ENCODE data around the gene ANAPC4.

- RRBS, result no CpG with 5 or more reads among the region's 9 CpGs
Observed at GRCh38 chr4:19738800-19739806, 512.6 kb upstream of the SLIT2 start.

- RRBS, result no CpG with 5 or more reads among the region's 2 CpGs
Observed at GRCh38 chr4:20110182-20110613, 141.5 kb upstream of the SLIT2 start.

DNA sequence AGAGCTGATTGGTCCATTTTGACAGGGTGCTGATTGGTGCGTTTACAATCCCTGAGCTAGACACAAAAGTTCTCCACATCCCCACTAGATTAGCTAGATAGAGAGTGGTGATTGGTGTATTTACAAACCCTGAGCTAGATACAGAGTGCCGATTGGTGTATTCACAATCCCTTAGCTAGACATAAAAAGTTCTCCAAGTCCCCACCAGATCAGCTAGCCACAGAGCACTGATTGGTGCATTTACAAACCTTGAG lies 73.2 kb upstream of the SLIT2 start:
- RRBS, result no CpG with 5 or more reads among the region's 2 CpGs

- RRBS, result no CpG with 5 or more reads among the region's 7 CpGs
Observed at GRCh38 chr4:21089918-21090614, 389.8 kb downstream of the PACRGL start.

- RRBS, result no CpG with 5 or more reads among the region's 2 CpGs
Observed at GRCh38 chr4:21719876-21720354, 228.7 kb downstream of the KCNIP4 start.

DNA sequence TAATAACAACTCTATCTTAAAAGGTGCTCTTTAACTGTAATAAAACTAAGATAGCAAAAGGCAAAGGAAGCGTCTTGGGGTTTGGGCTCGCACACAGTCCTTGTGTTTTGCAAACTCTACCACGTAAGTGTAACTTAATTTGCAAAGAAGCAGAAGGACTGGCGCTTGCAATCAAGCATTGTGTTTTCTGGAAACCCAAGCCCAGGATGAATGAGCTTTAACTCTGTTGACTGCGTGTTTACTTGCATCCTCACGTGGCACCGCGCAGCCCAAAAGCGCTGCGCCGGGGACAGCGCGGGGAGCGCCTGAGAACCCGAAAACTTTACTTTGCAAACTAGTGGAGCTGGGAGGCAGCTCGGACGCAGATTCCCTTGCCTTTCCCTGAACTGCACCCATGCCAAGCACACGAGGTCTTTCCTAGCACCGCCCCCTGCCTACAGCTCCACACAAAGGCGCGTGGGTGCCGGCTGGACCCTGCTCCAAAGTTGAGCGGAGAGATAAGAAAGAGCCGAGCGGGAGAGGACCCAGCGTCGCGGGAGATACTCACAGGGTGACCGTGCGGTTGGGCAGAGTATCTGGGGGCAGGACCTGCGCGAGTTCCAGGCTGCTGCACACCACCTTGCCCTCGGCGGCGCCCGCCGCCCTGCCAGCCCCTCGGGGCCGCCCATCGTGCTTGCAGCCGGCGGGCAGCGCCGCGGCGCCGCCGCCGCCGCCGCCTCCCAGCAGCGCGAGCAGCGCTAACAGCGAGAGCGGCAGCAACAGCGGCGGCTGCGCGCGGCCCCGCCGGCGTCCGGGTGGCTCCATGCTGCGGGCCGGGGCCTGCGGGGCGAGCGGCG lies 667 bp downstream of the ADGRA3 start:
- RRBS, result 2% methylated on average over 14 of the region's 71 CpGs

- RRBS, result no CpG with 5 or more reads among the region's 12 CpGs
Observed at GRCh38 chr4:22997219-22997869, 481.5 kb upstream of the ADGRA3 start.

GRCh38 chr4:23903888-23904673 lies 14.2 kb upstream of the PPARGC1A start:
- RRBS, result no CpG with 5 or more reads among the region's 8 CpGs

- RRBS, result no CpG with 5 or more reads among the region's 15 CpGs
Observed at GRCh38 chr4:23920710-23921525, 31.1 kb upstream of the PPARGC1A start.

DNA sequence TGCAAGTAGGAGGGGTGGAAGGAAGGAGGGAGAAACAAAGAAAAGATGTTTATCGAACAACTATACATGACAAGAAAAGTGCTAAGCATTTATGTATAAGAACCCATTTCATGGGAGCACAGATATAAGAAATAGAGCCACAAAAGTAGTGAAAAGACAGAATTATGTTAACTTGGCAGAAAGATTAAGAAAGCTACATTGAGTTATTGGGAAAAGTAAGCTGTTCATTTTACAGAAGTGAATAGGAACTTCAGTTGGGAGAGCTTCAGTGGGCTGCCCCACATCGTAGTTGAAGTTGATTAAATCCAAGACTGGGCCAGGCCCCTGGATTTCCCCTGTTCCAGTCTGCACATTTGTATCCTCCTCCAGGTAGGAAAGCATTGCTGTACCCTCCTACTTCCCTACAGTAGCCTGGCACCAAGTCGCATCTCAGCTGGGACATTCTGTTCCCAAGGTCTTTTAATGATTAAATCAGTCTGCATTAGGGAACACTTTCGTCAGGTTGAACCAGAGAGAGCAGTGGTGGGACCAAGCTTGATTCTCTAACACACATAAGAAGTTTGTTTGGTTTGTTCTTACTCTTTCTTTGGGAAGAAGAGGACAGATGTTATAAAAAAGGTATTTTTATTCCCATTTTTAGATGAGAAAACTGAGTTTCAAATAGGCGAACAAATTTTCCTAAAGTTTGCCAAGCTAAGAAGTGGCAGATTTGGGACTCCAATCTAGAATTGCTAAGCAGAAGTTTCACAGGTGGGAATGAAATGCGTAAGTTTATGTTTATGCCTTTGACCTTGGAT lies 165.8 kb upstream of the PPARGC1A start:
- RRBS, result no CpG with 5 or more reads among the region's 6 CpGs

- RRBS, result no CpG with 5 or more reads among the region's 12 CpGs
Observed at GRCh38 chr4:24067512-24068333, 177.9 kb upstream of the PPARGC1A start.

DNA sequence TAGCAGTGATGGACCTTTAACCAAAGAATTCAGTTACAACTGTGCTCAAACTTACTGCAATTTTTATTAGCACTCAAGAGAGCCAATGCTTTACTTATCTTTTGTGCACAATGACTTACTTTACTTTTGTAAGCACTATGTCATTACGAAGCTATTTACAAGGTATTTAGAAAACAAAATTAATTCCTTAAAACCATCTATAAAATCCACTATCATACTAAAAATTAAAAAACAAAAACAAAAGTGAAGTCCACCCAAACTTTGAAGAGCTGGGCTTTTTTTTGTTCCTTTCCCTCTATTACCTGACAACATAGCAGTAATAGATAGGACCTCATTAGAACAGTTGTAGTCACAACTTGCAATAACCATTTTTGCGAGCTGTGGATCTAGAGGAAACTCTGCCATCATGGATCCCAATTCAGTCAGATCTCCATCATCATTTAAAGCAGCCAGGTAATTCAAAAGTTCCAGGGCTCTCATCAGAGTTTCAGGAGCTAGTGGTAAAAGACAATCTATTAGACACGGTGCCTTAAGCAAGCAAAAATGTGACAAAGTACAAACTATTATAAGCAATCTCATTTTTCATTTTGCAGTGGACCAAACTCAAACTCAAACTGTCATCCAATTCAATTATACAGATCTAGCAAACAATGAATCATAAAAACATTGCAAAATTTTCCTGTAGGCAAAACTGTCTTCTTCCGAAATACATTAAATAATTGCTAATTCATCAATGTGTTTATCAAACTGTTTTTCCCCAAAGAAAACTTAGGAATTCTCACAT lies 44.4 kb downstream of the DHX15 start:
- RRBS, result no CpG with 5 or more reads among the region's 4 CpGs

DNA sequence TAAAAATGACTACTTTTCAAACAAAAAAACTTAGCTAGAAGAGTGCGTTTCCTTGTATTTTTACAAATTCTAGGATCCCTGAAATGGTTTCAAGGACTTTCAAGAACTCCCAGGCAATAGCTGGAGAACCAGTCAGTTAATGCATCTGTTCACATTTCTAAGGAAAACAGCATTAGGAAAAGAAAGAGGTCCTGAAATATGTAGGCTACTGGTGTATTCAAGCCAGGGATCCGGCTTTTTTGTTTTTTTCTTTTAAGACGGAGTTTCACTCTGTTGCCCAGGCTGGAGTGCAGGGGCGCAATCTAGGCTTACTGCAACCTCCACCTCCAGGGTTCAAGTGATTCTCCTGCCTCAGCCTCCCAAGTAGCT lies 11.7 kb downstream of the DHX15 start:
- RRBS, result no CpG with 5 or more reads among the region's 4 CpGs

DNA sequence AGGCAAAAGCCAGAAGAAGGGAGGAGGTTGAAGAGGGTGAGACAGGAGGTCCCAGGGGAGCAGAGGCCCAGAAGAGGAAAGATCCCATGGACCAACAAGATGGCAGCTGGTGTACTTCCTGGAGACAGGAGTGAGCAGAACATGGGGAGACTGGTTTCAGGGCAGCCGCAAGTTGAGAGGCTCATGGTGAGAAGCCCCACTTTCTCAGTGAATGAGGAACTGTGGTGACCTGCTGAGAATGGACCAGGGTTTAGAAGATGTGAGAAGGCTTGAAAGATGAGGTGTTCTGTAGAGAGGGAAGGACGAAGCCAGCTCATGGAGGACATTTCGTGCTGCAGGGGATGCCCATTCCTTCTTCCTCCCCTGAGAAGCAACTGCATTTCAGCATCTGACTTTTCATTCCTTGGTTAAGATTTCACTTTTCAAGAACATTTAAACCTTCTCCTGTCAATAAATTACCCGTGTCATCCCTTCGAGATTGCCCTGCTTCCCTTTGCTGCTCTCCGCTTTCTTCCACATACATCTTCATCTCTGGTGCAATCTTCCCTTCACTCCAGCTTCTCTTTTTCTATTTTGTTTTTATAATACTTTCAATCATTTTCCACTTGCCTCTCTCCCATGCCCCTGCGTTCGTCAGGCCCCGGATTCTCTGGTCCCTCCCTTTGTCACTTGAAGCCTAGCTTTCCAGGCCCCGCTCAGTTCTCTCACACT lies 34.7 kb downstream of the SOD3 start:
- RRBS, result no CpG with 5 or more reads among the region's 10 CpGs

- RRBS, result no CpG with 5 or more reads among the region's 9 CpGs
Observed at GRCh38 chr4:24842289-24842630, 46.9 kb downstream of the SOD3 start.

DNA sequence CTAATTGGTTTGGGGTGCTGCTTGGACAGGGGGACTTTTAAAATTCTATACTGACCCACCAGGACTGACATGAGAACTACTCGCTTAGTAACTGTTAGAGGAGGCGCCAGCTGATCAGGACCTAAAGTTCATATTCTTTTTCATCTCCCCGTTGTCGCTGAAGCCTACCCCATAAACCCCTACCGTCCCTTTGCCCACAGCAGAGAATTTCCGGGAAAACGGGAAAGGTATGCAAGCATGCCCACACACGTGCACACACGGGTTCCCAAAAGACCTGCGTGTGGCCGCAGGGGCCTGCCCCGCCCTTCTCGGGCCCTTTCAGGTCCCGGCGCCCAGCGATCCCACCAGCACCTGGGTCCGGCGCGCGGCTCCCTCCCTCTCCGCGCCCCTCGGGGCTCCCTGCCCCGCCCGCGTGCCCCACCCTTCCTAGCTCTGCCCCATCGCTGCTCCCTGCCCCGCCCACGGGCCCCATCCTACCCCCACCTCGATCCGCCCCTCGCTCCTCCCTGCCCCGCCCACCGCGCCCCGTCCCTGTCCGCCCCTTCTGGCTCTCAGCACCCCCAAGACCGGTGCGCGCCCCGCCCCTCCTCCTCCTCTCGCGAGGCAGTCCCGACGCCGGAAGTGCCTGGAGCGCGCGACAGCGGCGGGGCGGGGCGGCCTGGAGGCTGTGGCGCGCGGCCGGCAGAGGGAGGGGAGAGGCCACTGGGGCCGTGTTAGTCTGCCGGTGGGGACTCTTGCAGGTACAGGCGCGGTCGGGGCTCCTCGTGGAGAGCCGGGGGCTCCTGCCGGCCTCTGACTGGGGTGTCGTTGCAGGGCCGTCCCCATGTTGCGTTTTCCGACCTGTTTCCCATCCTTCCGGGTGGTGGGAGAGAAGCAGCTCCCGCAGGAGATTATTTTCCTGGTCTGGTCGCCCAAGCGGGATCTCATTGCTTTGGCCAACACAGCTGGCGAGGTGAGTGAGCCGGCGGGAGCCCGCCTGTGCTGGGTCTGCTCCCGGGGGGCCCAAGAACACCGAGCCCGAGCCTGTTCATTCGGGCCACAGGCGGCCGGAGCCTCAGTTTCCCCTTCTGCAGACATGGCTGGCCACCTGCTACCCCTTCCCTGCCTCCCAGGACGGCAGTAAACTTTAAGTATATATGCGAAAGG lies at the start of gene ANAPC4:
ANAPC4 (plus strand) TSS at position 659 of the 1,146 bp plus-strand sequence.
- RRBS, result 2% methylated on average over 46 of the region's 85 CpGs

DNA sequence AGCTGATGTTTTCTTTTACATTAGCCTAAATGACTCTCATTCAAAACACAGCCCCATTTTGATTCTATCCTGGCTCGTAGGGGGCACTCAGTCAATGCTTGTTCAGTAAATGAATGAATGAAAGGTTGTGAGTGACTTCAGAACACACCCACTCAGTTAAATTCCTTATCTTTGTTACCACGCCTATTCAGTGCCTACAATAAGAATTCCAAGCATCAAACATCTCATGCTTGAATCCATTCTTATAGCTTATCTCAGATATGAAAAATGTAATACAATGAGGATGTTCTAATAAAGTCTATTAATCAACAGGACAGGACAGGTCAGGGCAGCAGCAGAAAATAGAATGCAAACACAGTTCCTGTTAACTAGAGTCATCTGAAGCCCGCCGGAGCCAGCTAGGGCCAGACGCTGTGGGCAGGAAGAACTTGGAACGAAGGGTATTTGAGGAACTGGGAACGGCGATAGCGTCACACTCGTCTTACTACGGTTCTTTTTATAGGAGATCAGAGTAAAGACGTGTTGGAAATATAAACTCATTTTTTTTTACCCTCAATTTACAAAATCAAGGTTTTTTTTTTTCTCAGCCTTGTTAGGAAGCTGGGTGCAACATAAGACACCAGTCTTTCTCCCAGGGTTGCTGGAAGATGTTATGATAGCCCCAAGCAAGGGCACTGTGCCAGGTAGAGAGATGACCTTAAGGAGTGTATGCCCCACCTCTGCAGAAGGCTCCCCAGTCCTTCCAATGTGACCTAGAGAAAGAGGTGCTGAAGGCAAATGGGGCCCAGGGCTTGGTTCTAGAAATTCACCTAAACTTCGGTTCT lies 48.3 kb downstream of the SEL1L3 start:
- RRBS, result no CpG with 5 or more reads among the region's 13 CpGs

DNA sequence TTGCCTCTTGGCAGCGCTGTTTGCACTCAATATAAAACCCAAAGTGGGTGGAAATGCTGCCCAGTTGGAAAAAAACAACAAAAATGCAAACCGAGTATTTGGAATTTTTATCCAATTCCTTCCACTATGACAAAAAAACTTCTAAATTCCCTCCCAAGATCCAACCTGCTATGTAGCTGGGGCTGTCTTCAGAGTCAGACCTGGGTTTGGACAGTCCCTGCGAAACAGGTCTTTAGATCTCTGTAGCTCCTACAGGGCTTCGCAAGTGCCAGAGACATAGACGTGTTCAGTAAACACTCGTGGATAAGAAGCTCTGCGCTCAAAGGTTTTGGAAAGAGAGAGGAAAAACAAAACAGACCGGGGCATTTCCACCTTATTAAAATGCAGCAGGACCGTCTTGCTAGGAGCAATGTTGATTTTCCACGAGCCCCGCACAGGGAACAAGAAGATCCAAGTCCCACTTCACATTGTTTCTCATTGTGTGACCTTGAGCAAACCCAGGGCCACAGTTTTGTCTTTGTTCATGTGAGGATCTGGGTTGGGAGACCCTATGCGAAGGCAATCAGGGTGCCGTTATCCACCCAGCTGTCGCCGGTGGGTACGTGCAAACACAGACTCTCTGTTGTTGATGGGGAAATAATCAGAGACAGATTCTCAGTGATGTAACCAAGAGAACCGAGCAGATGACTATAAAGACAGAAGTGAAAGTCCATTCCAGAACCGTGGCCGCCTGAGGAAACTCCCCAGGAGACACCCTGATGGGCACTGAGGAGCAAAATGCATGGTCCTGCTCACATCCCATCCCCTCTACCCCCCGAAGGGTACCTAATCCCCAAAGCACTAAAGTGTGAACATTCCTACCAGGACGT lies 102.9 kb upstream of the RBPJ start:
- RRBS, result no CpG with 5 or more reads among the region's 21 CpGs

DNA sequence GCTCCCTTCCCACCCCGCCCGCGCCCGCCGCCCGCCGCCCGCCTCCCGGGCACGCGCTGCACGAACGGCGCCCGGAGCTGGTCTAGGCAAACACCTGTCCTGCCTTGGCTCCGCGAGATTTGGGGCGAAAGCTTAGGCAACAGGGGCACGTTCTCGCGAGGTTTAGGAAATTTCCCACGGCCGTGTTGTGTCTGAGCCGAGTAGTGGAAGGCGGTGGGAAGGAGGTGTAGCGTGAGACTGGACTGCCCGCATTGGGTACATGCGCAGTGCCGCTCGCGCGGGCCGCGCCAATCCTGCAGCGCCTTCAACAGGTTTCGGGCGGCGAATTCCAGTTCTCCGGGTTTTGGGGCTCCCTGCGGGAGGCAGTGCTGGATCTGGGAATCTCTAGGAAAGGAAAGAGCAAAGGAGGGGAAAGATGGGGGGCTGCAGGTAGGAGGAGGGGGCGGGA lies 1.3 kb upstream of the RBPJ start:
- RRBS, result no CpG with 5 or more reads among the region's 41 CpGs

DNA sequence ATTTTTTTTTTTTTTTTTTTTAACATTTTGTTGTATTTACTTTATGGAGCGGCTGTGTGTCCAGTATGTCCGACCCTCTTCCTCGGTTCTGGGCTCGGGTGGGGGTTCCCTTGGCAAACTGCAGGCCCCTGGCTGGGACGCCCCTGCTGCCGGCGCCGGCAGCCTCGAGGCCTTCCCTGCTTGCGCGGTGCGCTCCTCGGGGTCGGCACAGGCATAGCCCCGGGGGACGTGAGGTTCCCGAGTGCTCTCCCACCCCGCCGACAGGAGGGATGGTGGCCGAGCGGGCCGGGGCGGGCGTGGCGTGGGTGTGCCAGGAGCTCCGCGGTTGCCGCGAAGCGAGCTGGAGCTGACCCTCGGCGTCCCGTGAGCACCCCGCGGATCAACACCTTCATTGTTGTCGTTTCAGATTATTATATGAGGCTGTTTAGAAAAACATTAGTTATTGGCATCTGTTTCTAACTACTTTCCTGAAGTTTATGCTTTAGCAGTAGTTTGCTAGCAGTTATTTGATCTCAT lies 38.7 kb downstream of the RBPJ start:
- RRBS, result 53% methylated on average over 4 of the region's 36 CpGs